ENCODE results near the gene MPP4.

DNA sequence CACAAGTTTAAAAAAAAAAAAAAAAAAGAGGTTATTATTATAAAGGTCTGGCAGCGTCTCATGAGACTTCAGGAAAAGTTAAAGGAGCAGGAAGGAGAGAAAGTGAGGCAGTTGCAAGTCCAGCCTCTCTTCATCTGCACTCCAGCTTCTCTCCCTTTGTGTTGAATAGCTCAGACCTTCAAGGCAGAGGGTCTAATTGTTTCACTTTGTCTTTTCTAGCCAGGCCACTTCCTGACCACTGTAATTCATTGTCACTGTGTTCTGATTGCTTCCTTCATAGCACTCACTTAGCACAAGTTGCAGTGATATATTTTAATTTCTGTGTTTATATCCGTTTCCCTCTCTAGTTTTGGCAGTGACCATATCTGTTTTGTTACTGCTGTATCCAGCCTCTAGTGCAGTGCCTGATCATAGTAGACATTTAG is 99.9 kb downstream of the SPATS2L start:
- RRBS, result no CpG with 5 or more reads among the region's 2 CpGs

GRCh38 chr2:200747513-200747896 is 64.2 kb upstream of the BZW1 start:
- RRBS, result no CpG with 5 or more reads among the region's 3 CpGs

DNA sequence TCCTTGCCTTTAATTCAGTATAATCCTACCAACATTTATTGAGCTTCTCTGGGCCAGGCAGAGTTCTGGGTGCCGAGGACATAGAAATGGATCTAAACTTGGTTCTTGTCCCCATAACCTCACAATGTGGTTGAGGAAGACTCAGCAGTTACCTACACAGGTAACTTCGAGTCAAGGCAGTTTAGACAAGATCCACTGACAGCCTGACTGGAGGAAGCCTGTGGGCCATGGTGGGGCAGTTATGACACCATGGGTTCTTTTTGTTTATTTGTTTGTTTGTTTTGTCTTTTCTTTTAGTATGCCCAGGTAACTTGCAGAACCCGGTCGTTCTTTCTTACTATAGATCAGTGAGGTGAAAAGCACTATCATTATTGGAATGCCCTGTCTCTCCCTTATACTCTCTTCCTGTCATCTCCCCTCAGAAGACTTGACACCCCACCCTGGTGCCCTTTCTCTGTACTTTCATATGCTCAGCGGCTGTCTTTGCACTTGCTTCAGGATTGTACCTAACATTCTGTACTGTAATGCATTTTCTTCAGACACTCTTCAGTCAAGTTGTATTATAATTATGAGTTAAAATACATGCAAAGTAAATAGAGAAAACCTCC is 3.3 kb downstream of the CFLAR start:
- RRBS, result no CpG with 5 or more reads among the region's 5 CpGs

GRCh38 chr2:201156538-201156948 is 26.4 kb upstream of the CASP10 start:
- RRBS, result no CpG with 5 or more reads among the region's 1 CpG

DNA sequence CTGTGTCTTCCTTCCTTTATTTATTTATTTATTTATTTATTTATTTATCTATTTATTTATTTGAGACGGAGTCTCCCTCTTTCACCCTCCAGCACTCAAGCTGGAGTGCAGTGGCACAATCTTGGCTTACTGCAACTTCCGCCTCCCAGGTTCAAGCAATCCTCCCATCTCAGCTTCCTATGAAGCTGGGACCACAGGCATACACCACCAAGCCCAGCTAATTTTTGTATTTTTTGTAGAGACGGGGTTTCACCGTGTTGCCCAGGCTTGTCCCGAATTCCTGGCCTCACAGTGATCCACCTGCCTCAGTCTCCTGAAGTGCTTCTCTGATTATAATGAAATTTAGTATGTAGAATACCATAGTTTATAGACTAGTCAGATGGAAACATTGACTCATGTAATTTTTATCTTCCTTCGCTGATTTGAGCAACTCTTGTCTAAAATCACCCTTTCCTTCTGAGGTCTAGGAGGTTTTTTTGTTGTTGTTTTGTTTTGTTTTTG is 951 bp downstream of the CASP10 start:
- RRBS, result no CpG with 5 or more reads among the region's 6 CpGs

DNA sequence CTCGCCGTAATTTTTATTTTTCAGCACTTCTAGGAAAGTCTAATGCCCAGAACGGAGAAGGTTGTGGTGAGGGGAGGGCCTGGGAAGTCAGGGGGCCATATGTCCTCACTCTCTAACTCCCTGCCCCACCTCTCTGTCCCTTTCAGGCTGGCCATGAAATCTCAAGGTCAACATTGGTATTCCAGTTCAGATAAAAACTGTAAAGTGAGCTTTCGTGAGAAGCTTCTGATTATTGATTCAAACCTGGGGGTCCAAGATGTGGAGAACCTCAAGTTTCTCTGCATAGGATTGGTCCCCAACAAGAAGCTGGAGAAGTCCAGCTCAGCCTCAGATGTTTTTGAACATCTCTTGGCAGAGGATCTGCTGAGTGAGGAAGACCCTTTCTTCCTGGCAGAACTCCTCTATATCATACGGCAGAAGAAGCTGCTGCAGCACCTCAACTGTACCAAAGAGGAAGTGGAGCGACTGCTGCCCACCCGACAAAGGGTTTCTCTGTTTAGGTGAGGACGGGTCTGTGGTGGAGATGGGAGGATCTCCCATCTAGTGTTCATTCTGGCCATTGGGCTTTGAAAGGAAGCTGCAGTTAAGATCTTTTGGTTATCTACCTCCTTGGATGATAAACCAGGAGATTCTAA is 2.8 kb downstream of the CASP10 start:
- RRBS, result no CpG with 5 or more reads among the region's 8 CpGs

GRCh38 chr2:201209613-201210118 is 26.7 kb downstream of the CASP10 start:
- RRBS, result no CpG with 5 or more reads among the region's 2 CpGs

GRCh38 chr2:201219226-201219747 is 36.3 kb downstream of the CASP10 start:
- RRBS, result no CpG with 5 or more reads among the region's 4 CpGs

- RRBS, result 100% methylated on average over 1 of the region's 6 CpGs
Observed at GRCh38 chr2:201346490-201346832, 10.7 kb downstream of the FLACC1 start.

- RRBS, result no CpG with 5 or more reads among the region's 1 CpG
Observed at GRCh38 chr2:201572753-201573315, 46.1 kb downstream of the C2CD6 start.

- RRBS, result no CpG with 5 or more reads among the region's 13 CpGs
Observed at GRCh38 chr2:201643798-201644692, 742 bp upstream of the TMEM237 start.

GRCh38 chr2:201698503-201698996 is at the start of gene MPP4:
Gene MPP4 (minus strand): TSS chr2:201698644.
- RRBS, result no CpG with 5 or more reads among the region's 3 CpGs

DNA sequence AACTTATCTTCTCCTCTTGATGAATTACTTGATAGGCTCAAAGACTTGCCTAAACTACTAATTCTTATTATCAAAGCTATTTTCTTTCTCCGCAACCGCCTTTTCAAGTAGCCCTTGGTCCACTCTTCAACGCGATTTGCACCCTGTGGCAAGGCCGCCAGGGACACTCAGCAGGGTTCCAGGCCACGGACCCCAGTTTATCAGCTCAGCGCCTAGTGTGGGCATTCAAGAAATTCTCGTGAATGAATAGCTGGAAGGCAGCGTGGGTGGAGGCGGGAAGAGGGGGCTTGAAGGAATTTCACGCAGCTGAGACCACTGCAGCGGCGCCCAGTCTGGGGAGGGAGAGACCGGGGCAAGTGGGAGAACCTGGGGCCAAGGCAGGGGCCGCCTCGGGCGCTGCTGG is 452 bp downstream of the ALS2 start:
- RRBS, result 5% methylated on average over 4 of the region's 17 CpGs

GRCh38 chr2:201972592-201973436 is 60.8 kb upstream of the FZD7 start:
- RRBS, result no CpG with 5 or more reads among the region's 10 CpGs

GRCh38 chr2:202116947-202117434 is 43.9 kb downstream of the KIAA2012 start:
- RRBS, result no CpG with 5 or more reads among the region's 1 CpG

DNA sequence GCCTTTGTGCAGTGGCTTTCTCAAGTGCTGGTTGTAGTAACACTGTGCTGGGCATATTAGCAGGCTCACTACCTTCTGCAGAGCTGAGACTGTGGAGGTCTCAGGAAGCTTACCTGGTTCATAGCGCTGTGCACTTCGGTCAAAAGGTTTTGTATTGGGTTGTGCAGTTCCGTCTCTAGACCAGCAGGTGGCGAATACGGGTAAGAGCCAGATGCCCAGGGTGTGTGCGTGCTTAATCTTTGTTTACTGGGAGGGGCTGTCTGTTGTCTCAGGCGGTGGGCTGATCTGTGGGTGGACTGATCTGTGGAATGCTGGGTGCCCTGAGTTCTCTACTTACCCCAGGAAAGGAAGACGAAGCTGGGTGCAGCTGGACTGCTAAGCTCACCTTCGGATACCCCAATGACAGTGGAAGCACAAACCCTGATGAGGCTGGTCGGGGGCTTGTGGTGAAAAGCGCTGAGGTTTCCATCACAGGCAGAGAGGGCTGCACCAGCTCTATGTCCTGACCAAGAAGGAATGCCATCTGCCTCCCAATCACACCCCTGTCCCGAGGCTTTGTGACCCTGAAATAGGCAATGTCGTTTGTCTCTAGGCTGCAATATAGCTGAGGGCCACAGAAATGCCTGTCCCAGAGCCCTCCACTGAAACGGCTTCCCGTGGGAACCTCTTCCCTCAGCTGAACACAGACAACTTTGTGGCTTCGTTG is 46.0 kb upstream of the FAM117B start:
- RRBS, result no CpG with 5 or more reads among the region's 16 CpGs

DNA sequence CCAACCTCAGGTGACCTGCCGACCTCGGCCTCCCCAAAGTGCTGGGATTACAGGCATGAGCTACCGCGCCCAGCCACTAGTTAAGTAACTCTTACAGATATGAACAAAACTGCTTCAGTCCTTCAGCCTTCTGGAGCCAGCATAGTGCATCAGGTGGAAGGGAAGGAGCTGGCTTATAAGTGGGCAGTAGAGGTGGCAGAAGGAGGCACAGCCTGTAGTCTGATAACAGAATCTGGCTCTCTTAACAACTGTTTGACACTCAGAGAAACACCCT is 3.3 kb downstream of the FAM117B start:
- RRBS, result no CpG with 5 or more reads among the region's 4 CpGs

- RRBS, result no CpG with 5 or more reads among the region's 3 CpGs
Observed at GRCh38 chr2:203016743-203017076, 2.0 kb downstream of the NBEAL1 start.

Data from HL-60 (cell line).